Paraaortic lymph node (tissue), 1 donor: ENCODE measurements around the genes KRTAP6-3 and KRTAP11-1.

- PRO-cap = no peak
Observed at GRCh38 chr21:30592167-30592493, at the start of gene KRTAP6-3. TSS of gene KRTAP6-3 (plus strand) at chr21:30592440.

DNA sequence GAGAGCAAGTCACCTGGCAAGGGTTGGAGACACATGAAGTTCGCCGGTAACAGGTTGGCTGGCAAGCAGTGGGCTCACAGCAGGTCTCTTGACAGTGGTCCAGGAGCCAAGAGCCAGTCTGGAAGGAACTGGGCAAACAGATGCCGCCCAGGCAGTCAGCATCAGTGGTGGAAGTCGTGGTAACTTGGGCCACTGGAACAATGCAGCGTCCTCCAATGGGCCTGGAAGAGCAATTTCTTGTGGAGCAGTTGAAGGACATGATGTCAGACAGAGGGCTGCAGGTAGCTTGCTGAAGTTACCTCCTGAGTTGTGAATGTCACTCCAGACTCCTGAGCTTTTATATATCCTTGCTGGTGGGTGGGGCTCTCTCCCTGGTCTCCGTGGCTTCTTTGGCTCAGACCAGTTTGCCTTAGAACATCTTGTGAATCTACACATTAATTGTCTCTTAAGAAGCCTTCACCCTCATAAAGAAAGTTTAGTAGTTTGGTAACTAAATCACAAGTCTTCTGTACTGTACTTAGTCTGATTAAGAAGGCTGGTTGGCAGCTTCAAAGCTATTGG is at the start of gene KRTAP11-1:
TSS of gene KRTAP11-1 (minus strand) at position 315 of the 561 bp plus-strand sequence.
- PRO-cap = no peak

GRCh38 chr21:31087797-31088259 is 49.6 kb upstream of the KRTAP19-8 start:
- PRO-cap = no peak

- PRO-cap = no peak
Observed at GRCh38 chr21:31185774-31186008, 147.4 kb upstream of the KRTAP19-8 start.

GRCh38 chr21:31370814-31371091 is 26.7 kb upstream of the TIAM1 start:
- PRO-cap = no peak

DNA sequence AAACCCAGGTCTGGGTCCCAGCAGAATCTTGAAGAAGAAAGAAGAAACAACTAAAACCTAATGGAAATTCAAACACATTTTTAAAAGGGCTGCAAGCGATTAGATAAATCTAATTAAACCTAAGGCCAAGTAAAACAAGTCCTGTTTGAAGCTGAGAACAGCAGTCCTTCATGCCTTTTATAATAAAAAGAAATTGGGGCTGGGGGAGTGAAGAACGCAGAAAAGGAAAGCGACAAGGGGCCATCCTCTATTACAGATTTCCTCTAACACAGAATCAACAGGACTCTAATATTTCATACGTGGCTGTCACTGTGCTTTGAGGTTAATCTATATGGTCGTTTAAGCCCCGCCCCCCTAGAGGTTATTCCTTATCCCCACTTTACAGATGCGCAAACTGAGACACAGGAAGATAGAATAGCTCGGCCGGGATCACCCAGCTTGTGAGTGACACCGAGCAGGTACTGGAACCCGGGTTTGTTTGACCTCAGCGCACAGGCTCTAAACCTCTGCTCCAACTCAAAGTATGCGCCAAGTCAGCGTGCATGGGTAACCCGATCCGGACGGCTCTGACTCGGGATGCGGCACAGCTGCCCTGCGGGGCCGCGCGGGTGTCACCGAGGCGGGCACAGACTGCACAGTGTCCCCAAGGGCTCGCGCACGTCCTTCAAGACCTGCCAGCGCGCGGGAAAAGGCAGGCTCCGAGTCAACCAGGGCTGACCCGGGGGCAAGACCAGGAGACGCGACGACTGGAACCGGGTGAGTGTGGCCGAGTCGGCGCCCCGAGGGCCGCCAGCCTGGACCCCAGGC is 102.2 kb upstream of the SOD1 start:
- PRO-cap = no peak

DNA sequence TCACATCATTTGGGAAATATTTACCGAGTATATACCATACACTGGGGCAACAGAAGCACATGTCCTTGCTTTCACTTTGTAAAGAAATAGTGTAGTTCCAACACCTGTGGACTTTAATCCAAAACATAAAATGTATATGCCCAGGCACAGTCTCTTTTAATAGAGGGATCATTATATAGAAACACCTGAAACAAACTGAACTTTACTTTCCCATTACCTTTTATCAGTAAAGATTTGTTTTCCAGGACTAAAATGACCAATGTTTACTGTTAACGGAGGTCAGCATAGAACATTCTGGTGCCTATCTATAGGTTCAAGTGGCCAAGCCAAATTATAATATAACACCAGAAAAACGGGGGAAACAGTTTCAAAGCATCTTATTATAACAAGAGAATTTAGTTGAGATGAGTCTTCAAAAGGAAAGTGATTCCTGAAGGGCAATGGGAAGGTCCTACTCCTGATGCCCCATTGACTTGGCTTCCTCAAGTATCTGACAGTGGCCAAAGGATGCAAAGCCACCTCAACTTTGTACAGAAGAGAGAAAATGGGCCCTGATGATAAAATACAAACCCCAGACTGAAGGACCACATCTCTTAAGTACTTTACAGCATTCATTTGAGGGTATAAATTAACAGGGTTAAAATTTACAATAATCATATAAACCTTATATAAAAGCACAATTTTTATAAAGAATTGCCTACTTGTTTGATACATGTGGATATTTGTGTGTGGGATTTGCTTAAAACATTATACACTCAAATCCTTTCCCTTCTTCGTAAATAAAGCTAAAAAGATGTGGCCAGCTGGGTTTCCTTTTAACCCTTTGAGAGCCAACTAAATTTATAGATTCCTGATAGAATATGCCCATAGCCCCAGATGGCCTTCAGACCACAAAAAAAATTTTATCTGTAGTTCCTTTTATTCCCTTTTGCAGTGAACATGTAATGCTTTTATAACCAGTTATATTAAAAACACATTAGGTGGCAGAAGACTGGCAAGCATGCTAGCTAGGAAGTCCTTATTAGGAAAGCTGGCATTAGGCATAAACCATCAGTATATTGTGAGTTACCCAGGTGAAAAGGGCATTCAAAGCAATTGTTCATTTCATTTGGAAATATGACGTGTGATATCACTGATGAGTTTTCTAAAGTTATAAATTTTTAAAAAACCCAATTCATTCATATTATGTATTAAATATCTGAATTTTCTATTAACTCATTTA is 14.6 kb downstream of the SOD1 start:
- PRO-cap = unidirectional peak, plus-strand start at position 349 of the sequence

DNA sequence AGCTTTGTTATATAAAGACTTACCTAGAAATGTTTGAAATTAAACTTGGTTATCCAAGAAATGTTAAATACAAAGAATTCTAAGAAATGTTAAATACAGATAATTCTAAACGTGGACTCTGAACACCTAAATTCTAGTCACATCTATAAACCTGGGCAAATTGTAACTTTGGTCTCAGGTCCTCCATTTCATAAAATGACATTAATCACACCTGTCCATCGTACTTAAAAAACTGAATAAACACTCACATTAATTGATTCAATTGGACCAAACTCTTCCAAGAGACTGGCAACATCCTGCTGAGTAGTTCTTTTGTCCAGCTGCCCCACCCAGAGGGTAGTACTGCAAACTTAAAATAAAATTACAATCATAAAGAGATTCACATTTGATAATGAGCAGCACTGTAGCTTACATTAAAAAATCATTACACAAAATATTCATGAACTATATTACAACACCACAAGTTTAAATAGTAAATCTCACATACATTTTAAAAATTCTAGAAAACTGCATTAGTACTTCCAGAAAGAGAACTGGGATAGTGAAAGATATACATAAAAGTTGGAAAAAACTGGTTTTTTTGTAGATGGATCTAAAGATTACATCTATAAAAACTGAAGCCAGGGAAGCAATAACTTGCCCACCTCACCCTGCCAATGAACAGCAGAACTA is 32.7 kb downstream of the SOD1 start:
- PRO-cap = no peak

DNA sequence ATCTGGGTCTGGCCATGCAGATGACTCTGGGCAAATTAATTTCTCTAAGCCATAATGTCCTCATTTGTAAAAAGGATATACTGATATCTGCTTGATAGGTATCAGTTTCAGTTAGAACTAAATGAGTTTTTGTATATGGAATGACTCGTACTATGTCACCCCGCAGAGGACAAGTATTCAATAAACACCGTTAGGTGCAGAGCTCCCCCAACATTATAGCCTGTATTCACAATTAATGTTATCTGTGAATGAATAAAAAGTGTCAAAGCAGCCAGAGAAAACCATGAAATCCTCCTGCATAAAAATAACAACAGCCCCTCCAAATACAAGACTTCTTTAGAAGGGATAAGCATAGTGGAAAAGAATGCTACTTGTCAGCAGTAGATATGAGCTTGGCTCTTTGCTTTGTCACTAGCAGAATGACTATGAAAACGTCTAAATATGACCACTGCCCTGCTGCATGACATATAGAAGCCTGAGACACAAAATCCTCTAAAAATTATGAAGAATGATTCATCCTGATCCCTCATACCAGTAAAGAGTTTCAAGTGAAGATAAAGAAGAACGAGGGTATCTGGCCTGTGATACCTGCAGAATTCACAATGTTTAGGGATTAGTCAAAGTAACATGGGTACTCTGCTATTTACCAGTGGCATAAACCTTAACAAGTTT is 17.7 kb downstream of the SCAF4 start:
- PRO-cap = no peak

DNA sequence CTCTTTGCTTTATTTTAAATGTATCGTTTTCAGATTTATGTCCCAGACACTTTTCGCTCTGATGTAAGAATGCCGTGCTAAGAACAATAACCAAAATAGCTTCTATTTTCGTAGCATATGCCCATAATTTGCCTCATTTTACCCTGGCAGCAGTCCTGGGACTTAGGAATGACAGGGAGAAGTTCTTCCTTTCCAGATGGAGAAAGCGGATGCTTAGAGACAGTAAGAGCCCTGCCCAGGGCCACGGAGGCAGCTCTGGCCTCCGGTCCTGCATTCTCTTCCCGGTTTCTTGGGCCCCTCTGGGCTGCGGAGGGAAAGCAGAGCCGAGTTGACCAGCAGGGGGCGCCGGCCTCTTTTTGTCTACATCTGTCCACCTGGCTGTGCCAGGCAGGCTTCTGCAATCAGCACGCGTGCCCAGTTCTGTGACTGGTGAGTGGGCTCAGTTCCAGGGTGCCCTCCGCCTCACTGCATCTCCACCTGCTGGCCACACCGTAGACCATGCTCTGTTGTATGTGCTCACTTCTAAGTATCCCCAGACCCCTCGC is 6.9 kb upstream of the HUNK start:
- PRO-cap = no peak

DNA sequence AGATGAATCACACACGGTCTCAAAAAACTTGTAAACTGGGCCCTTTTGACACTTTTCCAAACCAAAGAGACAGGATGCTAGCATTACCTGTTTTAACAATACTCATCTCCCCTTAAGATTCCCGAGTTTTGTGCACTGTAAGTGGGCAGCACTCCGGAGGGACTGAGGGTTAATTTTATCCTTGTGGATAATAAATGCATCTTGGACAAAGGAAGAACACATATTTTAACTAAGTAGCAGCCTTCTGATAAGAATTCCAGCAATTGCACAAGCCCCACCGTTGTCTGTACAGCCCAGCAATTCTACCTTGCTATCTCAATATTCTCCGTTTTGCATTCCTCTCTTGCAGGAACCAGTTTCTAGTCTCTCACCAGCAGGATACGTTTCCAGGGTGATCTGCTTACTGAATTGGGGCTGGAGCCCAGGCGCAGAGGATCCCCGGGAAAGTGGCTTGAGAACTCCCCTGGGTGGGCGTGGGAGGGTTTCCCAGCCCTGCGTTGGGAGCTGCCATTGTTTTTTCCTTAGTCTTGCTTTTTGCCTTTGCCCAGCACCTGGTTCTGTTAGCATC is 36.2 kb downstream of the HUNK start:
- PRO-cap = no peak

DNA sequence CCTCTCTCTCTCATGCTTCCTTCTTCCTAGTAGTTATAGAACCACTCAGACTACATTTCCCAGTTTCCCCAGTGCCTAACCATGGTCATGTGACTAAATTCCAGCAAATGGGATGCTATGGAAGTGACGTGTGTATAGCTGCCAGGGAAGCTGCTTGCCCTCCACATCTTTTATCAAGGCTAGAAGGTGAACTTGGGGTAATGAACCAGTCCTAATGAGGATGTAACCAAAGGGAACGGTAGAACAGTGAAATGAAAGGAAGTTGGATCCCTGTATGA is 184.0 kb downstream of the MIS18A start:
- PRO-cap = no peak

- PRO-cap = no peak
Observed at GRCh38 chr21:32329877-32330418, 31.3 kb downstream of the MRAP start.

DNA sequence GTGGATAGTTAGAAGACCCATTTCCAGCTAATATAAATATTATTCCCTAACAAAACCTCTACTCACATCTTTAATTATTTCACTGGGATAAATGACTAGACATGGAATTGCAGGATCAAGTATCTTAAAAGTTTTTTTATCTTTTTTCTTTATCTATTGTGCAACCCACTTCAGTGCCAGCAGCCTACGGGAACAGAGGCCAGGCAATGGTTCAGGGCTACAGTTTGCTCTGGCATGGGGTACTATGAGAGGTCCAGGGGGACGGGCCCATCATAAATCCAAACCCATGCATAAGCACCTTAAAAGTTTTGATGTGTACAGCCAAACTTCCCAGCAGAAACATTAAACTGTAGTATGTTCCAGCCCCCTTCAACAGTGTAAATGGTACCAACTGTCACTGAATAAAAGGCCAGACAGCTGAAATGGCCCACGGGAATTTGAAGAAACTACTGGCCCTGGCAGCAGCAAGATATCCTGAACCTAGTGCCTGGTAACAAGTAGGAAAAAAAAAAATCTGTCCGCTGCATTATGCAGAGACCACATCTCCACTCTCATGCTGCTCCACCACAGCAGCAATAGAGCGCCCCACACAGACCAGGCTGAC is 15.7 kb downstream of the URB1 start:
- PRO-cap = no peak

DNA sequence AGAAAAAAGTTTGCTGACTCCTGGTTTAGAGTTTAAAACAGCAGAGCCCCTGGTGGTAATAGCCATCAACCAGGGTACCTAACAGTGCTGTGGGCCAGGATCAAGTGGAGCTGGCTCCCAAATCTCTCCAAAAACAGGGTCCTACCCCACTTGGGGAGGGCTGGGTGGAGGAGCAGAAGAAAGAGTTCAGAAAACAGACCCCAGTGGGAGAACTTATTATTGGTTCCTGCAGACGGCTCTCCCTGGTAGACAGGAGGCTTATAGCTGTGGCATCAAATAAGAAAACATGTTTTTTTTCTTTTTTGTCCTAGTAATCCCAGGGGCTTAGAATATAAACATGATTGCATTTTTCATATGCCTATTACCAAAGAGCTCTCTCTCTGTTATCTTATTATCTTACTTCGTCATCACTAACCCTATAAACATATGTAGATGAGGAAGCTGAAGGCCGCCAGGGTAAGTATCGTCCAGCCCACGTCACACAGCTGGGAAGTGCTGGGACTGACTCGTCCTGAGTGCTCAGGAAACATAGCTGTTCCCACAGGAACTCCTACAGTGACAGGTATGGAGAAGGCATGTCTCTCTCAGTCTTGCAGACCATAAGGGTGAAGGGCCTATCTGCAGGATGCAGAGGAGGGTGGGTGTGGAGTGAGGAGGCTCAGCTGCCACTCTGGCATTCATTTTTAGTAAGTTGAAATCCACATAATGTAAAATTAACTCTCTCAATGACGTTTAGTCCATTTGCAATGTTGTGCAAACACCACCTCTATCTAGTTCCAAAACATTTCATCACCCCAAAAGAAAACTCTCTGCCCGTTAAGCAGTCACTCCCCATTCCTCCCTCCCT is 68.6 kb downstream of the TCP10L start:
- PRO-cap = unidirectional peak, plus-strand start at position 555 of the sequence

DNA sequence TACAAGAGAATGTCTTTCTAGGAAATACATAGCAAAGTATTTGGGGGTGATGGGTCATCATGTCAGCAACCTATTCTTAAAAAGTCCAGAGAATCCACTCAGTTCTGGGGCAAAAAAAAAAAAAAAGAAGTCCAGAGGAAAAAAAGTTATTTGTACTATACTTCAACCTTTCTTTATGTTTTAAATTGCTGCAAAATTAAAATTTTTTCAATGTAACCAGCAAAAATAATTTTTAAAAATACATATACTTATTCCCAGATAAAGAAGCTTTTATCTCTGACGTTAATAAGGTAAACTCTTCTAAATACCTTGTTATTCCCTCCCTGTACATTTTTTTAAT is 21.5 kb downstream of the SYNJ1 start:
- PRO-cap = no peak

GRCh38 chr21:32761900-32762393 is 9.6 kb downstream of the PAXBP1 start:
- PRO-cap = no peak

GRCh38 chr21:32772424-32772945 is 930 bp upstream of the PAXBP1 start:
- PRO-cap = no peak

DNA sequence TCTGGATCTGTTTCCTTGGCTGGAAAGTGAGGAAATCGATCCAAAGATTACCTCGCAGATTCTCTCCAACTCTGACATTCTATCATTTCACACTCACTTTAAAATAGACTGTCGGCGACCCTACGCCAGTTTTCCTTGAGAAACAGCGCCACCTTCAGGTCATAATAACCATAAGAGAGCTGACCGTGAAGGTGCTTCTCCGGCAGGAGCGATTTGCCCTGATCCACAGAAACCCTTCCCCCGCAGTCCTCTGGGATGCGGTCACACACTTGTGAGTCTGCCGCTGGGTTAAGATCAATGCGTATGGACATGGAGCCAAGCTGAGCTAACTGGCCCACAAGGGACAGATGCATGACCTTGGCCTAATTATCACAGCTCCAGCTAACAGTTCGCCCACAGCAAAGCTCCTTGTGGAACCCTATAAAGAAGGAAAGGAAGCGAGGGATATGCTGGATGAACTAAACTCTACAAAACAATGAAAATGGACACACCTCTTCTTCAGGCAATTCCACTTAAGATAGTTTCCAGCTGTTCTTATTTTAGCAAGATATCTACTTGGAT is 32.8 kb upstream of the IFNAR2 start:
- PRO-cap = no peak

DNA sequence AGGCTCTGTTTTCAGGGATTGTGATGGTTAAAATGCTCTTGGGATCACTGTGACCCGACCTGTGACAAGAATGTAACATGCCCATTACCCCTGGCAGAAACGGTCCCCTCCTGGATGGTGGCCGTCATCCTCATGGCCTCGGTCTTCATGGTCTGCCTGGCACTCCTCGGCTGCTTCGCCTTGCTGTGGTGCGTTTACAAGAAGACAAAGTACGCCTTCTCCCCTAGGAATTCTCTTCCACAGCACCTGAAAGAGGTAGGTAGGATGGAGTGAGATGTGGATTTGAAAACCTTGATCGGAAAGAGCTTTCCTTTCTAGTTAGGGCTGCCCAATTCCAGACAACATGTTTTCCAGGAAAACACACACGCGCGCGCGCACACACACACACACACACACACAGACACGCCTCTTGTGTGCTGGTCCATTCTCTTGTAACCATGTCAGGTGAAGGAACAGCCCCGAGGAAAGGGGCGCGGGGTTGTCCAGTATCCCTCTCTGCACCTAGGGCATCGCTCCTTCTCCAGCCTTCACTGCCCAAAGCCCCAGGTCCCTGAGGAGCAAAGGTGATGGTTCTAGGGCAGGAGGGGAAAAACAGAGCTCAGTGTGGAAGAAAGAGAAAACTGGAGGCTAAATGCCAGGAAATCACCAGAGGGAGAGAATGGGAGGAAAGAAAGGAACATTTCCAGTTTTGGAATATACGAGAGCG is 22.0 kb downstream of the IL10RB start:
- PRO-cap = no peak